ENCODE data around the gene TRPC4AP.

DNA sequence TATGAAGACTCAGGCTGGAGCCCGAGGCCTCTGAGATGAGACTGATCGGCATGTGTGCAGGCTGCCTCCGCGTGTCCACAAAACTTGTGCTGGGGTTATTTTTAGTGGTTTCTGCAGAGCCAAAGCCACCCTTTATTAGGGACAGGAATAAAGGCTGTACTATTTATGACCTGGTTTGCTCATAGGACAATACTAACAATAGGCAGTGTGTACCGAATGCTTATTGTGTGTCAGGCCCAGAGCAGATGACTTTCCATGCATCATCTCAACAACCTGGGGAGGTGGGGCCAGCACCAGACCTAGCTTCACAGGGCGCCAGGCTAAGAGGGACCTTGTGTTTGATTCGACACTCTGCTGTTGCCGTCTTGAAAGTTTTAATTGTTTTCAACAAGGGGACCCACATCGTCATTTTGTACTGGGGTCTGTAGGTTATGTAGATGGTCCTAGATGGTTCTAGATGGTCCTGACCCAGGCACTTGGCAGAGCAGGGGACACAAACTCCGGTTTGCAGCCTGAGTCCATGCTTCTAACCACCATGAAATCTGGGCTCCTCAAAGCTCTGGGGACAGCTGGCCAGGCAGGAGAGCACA lies 22.8 kb downstream of the MYH7B start:
- RRBS: no CpG with 5 or more reads among the region's 10 CpGs

DNA sequence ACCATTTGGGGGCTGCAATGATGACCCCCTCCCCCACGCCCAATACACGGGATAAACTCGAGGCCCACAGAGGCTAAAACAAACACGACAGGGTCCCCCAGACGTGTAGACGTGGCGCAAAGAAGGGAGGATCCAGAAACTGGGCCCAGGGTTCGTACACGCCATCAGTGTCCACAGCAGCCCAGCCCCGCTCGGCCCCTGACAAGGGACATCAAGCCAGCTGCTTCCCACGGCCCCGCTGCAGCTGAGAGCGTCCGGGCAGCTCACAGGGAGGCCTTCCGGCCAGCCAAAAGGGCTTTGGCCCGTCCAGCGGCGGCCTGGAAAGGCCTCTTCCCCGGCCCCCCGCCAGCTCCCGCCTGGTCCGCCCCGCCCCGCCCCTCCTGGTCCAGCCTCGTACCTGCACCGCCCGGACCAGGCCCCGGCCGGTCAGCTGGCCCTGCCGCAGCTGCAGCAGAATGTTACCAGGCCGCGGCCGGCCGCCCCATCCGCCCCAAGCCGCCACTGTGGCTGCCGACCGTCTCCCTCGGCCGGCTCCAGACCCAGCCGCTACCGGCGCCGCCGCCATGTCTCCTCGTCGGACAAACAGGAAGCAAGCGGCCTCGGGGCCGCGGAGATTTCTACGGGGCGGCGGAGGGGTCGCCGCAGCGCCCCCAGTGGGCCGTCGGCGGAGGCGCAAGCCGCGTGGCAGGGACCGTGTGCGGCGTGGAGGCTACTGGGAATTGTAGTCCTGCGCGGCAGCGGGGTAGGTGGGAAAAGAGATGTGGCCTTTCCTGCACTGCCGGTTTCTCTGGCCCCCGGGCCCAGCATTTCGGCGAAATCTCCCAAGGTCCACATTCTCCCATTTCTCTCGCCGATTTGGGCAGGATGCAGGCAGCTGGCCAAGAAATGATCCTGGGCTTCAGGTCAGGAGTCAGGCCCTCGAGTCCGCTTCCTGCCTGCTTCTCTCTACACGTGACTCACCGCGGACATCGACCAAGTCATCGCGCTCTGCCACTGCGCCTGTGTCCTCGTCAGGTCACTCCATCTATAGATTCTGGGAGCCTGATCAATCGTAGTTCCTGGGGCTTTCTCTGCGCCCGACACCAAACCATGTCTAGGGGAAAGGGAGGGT lies at the start of gene TRPC4AP:
Gene TRPC4AP, minus strand, starts transcription at position 591 of the 1,111 bp plus-strand sequence.
- RRBS: 2% methylated on average over 24 of the region's 89 CpGs

GRCh38 chr20:35120049-35120602 lies 27.0 kb downstream of the EDEM2 start:
- RRBS: no CpG with 5 or more reads among the region's 8 CpGs

- RRBS: no CpG with 5 or more reads among the region's 12 CpGs
Observed at GRCh38 chr20:35135741-35136519, 11.2 kb downstream of the EDEM2 start.

DNA sequence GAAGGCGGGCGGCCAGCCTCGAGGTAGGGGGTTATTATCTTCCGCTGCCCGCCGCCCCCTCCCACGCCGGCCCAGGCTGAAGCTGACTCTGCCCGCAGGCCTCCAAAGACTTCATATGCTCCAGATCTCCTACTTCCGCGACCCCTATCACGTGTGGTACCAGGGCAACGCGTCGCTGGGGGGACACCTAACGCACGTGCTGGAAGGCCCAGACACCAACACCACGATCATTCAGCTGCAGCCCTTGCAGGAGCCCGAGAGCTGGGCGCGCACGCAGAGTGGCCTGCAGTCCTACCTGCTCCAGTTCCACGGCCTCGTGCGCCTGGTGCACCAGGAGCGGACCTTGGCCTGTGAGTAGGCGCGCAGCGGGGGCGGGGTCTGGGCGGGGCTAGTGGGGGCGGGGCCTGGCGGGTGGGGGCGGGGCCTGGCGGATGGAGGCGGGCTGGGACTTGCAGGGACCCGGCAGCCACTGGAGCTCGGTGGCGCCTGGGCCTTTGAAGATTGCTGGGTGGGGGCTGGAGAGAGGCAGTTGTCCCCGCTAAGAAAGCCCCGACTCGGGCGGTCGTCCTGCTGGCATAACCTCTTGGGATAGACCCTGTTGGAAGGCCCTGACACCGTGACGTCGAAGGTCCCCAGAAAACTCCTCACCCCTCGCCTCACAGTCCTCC lies 2.9 kb downstream of the PROCR start:
- RRBS: no CpG with 5 or more reads among the region's 48 CpGs

DNA sequence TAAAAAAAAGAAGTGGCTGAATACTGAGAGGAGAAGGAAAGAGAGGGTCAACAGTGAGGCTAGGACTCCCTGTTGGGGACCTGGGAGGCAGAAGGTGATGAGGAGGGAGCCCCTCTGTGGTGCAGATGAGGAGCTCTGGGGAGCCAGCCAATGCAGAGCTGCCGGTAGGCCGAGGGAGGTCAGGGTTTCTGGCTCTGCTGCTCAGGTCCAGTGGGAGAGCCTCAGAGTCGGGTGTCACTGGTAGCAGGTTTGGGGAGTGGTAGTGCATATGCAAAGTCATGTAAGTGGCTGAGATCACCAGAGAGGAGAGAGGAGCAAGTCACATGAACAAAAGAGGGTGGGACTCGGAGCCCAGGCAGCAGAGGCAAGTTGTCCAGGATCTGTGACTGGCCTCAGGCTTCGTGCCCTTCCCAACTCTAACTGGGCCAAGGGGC lies 6.9 kb downstream of the MMP24OS start:
- RRBS: no CpG with 5 or more reads among the region's 5 CpGs

GRCh38 chr20:35300206-35300807 lies 8.1 kb upstream of the FAM83C start:
- RRBS: no CpG with 5 or more reads among the region's 7 CpGs

DNA sequence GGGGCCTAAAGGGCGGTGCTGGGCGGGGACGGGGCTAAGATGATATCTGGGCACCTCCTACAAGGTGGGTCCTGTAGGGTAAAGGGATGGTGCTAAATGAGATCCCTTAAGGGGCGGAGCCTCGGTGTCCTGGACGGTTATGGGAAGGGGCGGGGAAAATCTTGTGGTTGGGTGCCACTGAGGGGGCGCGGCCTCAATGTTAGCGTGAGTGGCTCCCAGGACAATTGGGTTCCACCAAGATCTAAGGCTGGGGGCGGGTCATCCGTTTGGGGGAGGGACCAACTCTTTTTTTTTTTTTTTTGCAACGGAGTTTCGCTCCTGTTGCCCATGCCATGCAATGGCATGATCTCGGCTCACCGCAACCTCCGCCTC lies 706 bp downstream of the SPAG4 start:
- RRBS: no CpG with 5 or more reads among the region's 17 CpGs

DNA sequence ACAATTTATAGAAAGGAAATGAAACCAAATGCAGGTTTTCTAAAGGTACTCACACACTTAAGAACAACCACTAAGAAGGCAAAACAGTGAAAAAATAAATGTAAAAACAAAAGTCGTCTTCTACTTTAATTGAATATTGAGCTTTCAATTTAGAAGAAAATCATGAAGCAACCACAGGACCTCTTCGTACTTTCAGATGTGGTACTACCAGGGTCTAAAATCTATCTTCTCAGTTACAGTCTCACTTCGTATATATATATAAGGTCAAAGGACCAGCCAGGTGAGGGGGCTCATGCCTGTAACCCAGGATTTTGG lies 12.3 kb downstream of the ROMO1 start:
- RRBS: no CpG with 5 or more reads among the region's 3 CpGs

GRCh38 chr20:35721152-35721437 lies 21.0 kb downstream of the RBM39 start:
- RRBS: no CpG with 5 or more reads among the region's 4 CpGs

DNA sequence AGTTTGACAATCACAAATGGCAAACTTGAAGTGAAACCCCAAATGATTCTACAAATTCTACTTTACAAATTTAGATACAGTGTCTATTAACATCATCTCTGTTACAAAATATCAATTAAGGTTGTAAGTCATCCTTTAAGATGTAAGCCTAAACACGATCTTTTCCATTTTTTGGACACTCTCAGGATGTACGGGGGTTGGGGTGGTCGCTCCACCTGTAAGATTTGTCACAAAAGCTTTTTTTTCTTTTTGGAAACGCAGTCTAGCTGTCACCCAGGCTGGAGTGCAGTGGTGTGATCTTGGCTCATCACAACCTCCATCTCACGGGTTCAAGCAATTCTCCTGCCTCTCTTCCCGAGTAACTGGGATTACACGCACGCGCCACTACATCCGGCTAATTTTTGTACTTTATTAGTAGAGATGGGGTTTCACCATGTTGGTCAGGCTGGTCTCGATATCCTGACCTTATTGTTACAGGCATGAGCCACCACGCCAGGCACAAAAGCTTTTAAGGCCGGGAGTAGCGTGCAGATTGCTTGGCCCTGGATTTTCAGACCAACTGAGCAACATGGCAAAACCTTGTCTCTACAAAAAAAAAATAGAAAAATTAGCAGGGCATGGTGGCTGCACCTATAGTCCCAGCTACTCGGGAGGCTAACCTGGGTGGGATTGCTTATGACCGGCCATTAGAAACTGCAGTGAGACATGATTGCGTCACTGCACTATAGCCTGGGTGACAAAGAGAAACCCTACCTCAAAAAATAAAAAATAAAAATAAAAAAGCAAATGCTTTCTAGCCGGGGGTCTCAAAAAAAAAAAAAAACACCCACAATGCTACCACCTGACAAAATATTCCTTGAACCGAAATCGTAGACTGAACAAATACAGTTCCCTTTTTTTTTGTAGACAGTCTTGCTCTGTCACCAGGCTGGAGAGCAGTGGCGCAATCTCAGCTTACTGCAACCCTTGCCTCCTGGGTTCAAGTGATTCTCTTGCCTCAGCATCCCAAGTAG lies 15.2 kb downstream of the RBM39 start:
- RRBS: no CpG with 5 or more reads among the region's 21 CpGs

DNA sequence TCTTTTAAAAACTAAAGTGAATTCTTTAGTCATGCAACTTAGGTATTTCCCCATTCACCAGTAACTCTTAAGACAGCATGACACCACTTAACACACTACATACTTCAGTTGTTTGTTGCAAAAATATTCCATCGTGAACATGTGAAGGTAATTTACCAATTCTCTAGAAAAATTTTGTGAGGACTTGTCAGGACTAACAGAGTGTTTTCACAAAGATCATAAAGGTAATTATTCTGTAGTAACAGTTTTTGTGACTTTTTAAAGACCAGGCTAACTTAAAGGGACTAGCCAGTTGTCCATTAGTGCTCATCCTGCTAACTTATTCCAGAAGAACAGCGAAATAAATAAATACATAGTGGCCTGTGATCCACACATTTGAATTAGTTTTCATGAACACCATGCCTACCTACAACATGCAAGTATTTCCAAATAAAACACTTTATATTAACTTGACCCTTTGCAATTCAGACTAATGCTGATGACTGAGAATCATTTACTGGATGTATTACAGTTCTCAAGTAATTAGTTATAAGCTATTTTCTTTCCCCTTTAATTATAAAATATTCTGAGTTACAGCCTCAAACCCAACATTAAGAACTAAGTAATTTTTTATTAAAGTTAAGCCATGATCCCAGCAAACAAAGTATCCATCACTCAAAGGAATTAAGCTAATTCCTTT lies 11.9 kb downstream of the RBM39 start:
- RRBS: no CpG with 5 or more reads among the region's 2 CpGs

DNA sequence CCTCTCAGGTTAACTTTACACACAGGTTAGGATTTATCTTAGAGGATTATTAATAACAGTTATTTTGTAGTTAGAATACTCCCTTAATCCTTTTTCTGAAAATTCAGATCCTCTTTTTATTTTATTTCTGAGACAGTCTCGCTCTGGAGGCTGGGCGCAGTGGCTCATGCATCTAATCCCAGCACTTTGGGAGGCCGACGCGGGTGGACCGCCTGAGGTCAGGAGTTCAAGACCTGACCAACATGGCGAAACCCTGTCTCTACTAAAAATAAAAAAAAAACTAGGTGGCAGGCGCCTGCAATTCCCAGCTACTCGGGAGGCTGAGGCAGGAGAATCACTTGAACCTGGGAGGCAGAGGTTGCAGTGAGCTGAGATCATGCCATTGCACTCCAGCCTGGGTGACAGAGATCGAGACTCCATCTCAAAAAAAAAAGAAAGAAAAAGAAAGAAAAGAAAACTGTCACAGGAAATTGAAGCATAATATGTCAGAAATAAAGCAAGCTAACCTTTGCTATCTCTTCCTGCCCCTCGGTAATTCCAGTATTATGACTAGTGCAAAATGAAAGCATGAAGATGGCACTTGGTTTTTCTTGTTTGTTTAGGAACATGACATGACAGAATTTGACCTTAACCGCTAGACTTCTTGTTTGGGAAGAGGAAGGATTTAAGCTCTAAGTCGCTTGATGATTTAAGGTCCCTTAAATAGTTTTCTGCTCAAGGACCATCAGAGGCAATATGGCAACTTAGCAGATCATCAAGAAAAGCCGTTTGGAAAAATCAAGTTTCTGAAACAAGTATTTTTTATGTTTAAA lies 1.8 kb upstream of the RBM39 start:
- RRBS: no CpG with 5 or more reads among the region's 14 CpGs

DNA sequence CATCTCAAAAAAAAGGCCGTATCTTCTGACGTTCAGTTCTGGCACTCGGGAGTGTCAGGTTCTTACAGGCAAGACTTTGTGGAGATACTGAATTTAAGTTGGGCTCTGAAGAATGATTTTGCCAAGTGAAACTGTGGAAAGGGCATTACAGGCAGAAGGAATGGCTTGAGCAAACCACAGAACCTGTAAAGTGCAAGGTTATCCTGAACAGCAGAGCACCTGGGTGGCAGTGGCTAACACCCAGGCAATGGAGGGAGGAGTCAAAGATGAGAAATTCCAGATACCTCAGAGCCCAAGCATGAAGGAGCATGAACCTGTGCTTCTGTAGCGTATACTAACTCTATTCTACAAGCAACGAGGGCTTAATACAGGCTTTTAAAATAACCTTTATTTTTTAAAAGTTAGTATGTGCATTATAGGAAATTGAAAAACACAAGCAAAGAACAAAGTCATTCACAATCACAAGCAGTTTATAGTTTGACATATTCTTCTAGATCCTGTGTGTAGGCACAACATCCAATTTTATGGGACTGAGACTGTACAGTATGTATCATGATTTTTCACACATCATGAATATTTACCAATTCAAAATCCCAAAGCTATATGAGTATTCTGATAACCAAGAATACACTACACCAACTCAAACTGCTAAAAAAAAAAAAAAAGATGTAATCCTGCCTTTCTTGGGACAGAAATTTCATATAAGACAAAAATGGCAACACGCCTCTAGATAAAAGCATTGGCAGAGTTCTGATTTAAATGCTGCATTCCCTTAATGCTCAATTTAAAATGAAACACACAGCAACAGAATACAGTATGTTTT lies 77.1 kb downstream of the CNBD2 start:
- RRBS: no CpG with 5 or more reads among the region's 6 CpGs

GRCh38 chr20:36149437-36149993 lies 5.0 kb upstream of the EPB41L1 start:
- RRBS: no CpG with 5 or more reads among the region's 5 CpGs

DNA sequence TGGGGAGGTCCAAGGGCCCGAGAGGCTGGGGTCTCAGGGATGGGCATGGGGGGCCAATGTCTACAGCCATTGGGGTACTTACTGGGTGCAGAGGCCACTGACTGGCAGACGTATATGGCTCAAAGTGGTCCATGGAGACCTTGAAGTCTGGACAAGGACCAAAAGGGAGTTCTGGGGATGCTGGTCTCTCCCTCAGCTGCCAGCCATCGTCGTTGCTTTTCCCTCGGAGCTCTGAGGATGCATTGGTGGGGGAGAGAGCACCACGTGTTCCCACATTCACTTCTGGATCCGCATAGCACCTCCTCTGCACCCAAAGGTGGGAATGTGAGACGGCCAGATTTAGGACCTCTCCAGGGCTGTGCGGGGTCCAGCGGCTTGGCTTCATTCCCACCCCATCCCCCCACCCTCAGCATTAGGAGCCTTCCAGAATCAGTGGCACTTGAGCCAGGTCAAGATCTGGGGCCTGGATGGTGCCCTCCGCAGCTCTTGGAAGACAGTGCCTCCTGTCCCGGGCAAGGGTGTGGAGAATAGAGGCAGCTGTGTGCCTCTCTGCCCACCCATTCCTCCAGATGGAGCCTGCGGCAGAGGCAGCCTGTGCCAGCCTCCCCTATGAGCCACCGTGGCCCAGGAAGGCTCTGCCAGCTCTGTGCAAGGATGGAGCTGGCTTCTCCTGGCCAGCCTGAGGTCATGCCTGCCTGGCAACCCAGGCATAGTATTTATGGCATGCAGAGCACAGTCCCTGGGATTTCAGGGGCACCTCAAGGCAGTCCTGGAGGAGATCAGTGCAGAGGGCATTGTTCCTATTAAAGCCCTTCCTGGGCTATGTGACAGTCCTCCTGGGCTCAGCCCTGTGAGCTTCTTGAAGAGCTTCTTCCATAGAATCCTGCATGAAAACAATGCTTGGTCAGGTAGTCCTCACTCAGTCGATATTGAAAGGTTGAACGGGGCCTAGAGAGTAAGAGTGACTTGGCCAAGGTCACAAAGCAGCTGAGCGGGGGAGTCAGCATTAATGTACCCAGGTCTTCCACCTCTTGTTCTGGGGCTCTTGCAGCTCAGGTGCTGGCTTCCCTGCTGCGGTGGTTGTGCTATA lies 1.3 kb downstream of the EPB41L1 start:
- RRBS: no CpG with 5 or more reads among the region's 18 CpGs

- RRBS: no CpG with 5 or more reads among the region's 7 CpGs
Observed at GRCh38 chr20:36221484-36222250, 14.6 kb upstream of the AAR2 start.

GRCh38 chr20:36229133-36229955 lies 6.9 kb upstream of the AAR2 start:
- RRBS: no CpG with 5 or more reads among the region's 15 CpGs

DNA sequence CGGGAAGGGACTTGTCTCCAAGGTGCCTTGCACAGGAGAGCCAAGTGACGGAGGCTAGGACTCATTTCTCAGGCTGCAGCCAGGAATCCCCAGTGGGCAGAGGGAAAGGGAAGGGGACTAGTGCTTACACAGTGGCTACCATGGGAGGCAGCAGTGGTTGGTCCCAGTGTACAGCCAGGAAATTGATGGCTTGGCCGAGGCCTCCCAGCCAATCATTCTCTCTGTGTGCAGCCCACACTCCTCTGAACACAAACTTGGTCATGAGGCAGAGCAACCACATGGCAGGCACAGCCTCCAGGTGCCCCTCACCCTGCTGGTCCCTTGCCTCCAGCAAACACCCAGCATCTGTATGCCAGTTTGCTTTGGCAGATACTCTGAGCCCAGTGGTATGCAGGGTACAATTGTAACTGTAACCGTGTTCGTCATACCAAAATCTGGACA lies 73.0 kb upstream of the MYL9 start:
- RRBS: no CpG with 5 or more reads among the region's 5 CpGs

- RRBS: no CpG with 5 or more reads among the region's 18 CpGs
Observed at GRCh38 chr20:36544035-36545099, 3.0 kb downstream of the MYL9 start.